ENCODE measurements around a stretch of chr15.

DNA sequence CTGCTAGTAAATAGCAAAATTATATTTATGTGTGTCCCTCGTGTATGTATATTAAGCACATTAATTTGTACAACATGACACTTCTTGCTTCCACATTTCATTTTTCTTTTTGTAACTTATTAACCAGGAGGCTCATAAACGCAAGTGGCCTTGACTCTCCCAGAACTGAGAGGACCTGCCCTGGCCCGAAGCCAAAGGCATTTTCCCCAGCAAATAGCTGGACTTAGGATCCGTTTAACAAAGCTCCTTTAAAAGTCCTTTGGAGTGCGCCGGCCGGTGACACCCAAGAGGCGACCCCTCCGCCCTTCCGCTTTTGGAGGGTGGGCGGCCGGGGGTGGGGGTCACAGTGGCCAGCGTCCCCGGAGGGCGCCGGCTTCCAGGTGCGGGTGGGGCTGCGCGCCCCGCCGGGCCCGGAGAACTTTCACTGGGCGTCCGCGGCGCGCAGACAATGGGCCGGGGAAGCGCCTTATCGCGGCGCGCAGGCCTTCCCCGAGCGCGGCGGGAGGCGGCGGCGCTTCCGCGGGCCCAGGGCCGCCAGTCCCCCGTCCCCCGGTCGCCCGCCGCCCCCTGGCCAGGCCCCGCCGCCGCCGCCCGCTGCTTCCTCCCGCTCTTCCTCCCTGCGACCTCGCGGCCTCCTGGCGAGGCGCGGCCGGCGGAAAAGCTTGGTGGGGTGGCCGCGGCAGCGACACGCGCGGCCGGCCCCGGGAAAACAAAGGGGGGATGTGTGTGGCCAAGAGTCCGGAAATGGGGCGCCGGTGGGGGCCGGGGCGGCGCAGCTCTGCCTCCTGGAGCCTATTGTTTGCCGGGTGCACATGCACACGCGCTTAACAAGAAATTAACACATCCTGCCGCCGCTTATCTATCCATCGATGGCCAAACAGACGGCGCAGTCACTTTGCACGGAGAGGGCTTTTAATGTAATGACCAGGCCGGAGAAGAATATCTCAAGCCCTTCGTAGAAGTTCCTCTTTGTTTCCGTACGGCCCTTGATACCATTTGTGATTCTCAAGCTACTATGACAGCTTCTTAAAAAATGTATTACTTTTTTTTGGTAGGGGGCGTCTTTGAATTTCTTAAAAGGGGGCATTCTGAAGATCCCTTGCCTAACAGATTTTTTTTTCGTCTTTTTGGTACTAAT is 613.5 kb downstream of the MCTP2 start:
- PRO-cap: bidirectional peak, plus-strand start at position 733 of the sequence, minus-strand start at position 637 of the sequence

DNA sequence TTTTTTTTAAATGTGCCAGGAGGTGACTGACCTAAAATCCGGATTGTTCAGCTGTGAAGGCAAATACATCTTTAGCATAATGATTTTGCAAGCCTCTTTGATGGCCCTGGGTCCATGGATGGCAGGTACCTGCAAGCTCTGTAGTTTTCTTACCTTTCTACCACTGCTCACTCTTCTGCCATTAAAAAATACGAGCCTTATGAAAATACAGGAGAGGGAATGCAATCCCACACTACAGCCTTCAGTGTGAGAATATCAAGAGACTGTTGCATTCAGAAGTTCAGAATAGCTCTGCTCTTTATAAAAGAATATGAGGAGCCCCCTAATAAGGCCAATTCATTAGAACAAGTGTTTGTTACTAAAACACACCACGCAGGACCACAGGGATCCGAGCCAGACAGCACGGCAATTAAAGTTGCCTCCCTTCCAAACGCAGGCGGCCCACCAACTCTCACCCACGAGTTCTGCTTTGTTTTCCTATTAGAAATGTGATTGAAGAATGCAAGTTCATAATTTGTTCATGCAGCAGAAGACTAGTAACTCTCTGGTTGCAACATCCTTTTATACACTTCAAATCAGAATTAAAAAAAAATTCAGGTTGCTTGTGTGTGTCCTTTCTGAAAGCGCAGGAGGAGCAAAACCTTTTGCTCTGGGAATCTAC is 1044.3 kb upstream of the NR2F2 start:
- PRO-cap: no peak

GRCh38 chr15:95624075-95624605 is 706.4 kb upstream of the NR2F2 start:
- PRO-cap: no peak

DNA sequence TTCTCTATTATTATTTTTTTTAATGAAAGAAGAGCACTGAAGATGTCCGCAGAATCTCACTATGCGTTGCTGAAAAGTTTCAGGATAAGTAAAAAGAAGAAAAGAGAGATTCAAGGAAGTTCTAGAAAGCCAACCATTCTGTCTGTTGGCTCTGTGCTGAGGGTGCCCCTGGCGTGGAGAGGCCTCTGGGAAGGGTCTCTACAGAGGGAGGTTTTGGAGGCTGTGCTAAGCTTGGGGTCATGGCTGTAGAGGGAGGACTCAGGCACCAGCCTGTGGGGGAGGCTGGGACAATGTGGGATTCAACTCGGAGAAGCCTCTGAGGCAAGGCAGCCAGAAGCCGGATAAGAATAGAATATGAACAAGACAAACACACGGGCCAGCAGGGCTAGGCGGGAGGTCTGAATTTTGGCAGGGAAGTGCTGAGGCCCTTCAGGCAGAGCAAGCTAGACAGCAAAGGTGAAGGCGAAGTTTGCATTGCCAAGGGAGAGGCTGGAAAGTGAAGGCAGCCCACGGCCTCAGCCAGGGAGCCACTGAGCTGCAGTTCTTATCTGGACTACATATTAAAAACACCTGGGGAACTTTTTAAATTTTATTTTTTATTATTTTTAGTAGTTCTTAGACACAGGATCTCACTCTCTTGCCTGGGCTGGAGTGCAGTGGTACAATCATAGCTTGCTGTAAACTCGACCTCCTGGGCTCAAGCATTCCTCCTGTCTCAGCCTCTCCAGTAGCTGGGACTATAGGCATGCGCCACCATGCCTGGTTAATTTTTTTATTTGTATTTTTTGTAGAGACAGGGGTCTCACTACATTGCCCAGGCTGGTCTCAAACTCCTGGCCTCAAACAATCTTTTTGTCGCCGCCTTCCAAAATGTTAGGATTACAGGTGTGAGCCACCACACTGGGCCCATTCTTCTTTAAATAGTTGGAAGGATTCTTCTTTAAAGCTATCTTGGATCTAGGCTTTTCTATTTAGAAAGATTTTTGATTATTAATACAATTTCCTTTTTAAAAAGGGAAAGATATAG is 611.9 kb upstream of the NR2F2 start:
- PRO-cap: no peak

- PRO-cap: no peak
These were observed 150.3 kb upstream of the NR2F2 start for GRCh38 chr15:96180227-96180532.

DNA sequence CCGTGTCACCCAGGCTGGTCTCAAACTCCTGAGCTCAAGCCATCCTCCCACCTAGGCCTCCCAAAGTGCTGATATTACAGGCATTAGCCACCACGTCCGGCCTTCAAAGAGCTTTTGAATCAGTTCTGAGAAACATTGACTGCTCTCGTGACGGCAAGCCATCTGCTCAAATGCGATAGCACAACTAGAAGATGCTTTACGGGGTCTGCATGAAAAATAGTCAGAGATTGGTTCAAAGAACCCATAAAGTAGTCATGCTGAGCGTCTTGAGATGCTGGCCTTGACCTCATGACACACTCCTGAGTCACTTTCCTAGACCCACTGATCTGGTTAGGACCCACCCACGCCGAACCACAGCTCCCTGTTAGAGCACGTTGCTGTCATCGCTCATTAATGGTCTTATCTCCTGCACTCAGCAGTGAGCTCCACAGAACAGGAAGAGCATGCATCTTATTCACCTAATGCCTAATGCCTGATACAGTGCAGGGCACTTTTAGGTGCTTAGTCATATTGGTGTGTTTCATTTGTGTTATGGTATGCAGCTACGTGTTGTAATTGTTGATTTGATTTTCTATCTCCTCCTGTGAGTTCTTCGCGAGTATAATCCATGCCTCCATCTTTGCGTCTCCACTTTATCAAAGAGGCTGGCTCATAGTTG is 56.8 kb upstream of the NR2F2 start:
- PRO-cap: no peak

DNA sequence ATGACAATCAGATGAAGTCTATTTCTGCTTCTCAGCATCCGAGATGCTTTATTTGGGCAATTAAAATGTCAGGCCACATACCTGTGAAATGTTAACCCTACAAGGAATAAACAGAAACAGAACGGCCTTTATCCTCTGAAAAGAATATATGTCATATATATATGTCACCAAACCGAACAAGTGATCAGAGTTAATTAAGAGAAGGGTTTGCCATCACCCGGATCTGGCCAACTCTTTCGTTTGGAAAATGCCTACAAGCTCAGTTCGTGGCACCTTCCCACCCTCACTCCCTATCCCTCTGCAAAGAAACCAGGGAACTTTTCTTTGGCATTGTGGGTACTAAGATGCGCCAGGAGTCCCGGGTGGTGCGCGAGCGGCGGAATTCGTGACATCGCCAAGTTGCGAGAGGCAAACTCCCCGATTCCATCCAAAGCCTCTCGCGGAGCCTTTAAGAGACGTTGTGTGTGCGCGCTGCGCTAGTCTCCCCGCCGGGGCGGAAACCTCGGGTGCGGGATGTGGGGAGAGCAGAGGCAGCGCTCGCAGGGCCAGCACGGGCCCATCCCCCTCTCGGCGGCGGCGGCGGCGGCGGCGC is 571 bp upstream of the NR2F2 start:
- PRO-cap: bidirectional peak, plus-strand start at position 430 of the sequence, minus-strand start at position 142 of the sequence; bidirectional peak, plus-strand start at position 479 of the sequence, minus-strand start at position 450 of the sequence

DNA sequence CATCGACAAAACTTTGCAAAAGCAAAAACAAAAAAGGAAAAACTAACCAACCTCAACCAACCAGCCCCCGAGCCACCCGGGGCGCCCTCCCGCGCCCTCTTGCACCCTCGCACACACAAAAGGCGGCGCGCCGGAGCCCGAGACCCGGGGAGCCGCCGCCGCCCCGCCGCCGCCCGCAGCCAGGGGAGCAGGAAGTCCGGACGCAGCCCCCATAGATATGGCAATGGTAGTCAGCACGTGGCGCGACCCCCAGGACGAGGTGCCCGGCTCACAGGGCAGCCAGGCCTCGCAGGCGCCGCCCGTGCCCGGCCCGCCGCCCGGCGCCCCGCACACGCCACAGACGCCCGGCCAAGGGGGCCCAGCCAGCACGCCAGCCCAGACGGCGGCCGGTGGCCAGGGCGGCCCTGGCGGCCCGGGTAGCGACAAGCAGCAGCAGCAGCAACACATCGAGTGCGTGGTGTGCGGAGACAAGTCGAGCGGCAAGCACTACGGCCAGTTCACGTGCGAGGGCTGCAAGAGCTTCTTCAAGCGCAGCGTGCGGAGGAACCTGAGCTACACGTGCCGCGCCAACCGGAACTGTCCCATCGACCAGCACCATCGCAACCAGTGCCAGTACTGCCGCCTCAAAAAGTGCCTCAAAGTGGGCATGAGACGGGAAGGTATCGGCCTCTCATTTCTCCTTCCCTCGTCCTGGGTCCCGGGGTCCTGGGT is 1.5 kb downstream of the NR2F2 start:
- PRO-cap: bidirectional peak, plus-strand start at position 444 of the sequence, minus-strand start at position 182 of the sequence

DNA sequence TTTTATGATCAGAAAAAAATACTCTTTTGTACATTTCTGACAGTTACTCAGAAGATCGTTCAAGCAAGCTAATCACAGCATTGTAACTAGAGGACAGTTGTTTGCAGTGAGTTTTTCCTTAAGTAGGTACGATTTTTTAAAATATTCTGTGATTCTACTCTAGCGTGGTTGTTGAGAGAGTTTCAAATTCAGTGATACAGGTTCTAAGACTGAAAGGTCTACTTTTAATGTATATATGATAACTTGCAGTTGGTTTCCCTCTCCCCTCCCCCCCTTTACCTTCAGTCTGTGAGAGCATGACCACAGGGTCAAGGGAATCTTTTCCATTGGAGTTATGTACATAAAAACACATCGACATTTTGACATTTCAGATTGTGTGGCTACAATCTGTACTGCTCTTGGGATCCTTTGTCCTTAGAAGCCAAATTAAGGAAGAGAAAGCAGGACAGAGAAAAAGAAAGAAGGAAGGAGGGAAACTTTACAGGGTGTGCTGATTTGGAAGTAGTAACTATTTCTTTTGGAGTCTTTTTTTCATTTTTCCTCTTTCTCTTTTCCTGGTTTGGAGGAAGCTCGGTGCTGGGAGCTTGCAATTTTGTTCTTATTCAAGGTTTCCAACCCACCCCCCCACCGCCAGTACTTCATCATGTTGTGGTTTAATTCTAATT is 8.8 kb downstream of the NR2F2 start:
- PRO-cap: no peak

DNA sequence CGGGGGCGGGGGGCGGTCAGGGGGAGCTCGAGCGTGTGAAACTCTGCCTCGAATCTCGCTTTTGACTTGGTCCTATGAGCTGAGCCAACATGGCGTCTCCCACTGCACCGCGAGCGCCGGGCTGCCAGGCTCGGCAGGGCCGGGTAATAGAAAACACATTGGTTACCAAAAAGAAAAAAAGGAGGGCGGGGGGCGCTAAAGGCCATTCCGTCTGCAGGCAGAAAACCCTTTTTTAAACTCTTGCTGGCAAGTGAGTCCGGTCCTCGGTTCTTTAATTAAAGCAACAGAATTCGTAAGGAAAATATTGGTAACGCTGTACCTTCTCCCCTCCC is 10.6 kb downstream of the NR2F2 start:
- PRO-cap: bidirectional peak, plus-strand start at position 102 of the sequence, minus-strand start outside the sequence

GRCh38 chr15:96343790-96344813 is 13.6 kb downstream of the NR2F2 start:
- PRO-cap: no peak

GRCh38 chr15:96351189-96351578 is 20.7 kb downstream of the NR2F2 start:
- PRO-cap: no peak

DNA sequence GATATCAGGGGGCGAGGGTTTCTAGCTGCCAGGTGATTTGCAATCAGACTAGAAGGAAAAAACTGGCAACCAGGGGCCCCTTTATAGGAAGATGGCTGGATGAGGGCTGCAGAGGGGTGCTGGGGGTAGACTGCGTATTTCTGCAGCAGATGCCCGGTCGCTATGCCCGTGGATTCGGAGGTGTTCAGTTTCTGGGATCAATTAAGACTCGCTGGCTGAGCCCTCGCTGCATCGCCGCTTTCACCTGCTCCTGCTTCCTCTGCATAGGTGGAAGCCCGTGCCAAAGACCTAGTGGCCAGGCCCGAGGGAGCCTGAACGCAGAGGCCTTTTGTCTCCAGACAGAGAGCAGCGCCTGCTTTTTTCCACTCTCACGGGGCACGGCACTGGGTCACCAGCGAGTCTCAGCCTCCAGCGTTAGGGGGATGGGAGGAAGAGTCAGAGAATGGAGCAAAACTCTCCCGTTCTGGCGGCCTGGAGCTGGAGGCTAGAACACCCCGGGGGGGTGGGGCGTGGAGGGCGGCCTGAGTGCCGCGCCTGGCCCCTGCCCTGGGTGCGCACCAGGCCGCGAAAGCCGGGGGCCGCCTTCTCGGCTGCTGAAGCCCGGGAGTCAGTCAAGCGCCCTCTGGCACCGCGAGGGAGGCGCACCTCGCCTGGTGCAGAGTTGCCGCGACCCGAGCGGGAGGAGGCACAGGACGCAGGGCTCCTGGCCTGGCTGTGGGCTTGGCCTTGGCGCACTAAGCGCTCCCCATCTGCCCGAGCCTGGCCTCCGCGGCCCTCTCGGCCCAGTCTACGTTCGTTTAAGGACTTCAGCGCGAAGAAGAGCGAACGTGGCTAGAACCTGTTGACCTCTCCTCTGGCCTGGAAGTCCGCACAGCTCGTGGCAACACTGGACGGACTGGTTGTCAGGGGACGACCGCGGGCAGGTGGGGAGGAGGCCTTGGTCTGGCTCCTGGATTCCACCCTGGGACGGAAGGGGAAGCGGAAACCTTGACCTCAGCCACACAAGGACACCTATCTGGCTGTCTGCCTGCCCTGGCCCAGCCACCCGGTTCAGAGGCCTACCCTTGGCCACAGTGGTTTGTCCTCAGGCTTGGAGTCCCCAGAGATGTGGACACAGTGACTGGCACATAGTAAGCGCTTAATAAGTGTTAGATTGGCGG is 21.5 kb downstream of the NR2F2 start:
- PRO-cap: bidirectional peak, plus-strand start at position 658 of the sequence, minus-strand start at position 609 of the sequence

GRCh38 chr15:96356469-96357560 is 26.3 kb downstream of the NR2F2 start:
- PRO-cap: no peak

DNA sequence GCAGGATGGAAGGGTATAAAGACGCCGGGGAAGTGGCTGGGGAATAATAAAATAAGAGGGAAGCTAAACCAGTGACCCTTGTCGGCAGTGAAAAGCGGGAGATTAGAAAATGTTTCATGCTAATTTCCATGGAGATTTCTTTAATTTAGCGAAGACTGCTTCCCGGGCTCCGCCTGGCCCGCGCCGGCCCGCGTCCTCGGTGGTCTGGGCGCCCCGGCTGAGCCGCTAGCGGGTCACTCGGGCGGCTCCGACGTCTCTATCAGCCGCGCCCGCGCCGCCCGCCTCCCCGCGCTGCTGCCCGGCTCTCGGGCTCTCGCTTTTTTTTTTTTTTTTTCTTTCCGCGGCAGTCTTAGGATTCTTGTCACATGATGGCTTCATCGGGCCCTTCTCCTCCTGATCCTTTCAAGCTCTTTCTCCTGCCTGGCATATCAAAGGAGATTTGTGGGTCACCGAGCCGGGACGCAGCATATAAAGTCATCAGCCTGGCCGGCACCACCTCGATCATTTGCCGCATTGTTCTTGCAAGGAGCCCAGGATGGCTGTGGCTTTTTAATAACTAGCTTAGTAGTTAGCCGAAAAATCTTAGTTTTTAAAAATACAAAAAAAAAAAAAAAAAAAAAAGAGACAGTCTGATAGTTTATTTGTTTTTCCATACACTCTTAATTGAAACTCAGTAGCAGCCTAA is 617.4 kb downstream of the NR2F2 start:
- PRO-cap: no peak

DNA sequence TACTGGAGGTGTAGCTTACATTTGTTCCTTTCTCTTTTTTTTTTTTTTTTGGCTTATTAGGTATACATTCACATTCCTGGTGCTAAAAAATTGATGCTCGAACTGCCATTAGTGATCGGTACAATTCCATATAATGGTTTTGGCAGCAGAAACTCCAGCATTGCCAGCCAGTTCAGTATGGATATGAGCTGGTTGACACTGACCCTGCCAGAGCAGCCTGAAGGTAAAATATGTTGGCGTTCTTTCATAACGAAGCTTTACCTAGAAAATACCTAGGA is 9.3 kb downstream of the ARRDC4 start:
- PRO-cap: no peak

DNA sequence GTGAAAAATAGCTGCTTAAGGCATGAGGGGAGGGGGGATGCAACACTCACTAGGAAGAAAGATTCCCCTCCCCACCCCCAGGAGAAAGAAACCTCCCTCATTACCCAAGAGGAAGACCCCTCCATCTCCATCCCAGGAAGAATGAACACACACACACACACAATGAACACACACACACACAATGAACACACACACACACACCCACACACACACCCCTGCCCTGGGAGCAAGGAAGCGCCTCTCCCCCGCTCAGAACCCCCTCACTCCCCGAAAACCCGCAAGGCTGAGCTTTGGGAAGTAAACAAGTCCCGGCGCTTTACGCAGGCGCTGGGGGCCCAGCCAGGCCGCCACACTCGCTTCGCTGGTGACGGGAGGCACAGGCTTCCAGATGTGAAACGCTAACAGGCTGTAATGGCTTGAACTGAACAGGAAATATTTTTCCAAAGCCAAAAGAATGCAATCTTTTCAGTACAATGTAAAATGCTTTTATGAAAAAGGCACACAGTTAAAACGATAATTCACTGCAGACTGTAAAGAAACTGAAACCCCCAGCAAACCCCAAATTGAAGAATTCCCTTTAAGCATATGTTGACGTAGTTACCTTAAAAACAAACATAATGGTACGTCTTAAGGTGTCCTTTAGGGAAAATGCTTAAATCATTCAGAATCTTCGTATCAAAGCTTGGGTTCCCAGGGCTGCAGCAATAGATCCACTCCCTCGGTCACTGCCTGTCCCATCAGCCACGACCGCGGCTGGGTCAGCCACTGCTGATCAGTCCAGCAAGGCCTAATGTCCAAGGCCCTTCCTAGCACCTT is 122.6 kb upstream of the IGF1R start:
- PRO-cap: no peak

- PRO-cap: no peak
These were observed 48.5 kb upstream of the IGF1R start for GRCh38 chr15:98599786-98600222.

DNA sequence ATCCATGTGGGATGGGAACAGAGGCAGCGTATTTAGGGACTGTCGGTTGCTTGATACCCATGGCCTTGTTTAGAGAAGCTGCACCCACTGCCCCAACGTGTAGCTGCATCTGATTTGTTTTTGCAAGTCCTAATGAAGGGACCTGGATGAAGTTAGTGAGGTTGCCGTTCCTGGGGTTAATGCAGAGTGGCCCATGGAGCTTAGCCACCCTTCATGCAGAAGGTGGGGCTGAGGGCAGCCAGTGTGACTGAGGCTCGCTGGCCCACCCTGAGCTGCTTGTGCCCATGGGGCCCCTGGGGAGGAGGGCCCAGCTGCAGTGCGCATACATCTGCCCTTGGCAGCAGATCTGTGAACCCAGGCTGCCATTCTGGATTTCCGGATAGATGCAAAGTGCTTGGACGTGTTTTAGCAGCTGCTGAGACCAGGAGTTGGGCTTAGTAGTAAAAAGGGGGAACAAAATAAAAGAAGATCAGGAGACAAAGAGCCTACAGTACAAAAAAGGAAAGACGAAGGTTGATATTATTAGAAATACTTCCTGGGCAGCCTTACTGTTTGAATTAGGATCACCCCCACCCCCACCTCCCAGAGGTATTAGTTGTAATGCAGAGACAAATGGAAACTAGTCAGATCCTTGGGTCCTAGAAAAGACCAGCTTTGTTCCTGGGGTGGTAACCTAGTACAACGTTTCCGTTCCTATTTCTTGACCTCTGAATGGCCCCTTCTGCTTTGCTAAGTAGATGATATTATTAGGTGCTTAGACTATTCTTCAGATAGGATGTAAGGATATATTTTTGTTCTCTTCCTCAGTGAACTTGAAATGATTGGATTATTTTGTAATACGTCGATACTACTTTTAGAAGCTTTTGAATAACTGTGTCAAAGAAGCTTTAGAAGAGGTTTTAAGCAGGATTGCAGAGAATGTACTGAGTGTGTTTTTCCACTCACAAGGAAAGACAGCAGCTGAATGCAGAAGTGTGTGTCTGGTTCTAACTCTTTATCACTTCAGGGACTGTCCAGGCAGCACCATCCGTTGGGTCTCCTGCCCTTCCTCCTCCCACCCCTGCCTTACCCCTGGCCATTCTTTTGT is 70.3 kb downstream of the IGF1R start:
- PRO-cap: no peak

DNA sequence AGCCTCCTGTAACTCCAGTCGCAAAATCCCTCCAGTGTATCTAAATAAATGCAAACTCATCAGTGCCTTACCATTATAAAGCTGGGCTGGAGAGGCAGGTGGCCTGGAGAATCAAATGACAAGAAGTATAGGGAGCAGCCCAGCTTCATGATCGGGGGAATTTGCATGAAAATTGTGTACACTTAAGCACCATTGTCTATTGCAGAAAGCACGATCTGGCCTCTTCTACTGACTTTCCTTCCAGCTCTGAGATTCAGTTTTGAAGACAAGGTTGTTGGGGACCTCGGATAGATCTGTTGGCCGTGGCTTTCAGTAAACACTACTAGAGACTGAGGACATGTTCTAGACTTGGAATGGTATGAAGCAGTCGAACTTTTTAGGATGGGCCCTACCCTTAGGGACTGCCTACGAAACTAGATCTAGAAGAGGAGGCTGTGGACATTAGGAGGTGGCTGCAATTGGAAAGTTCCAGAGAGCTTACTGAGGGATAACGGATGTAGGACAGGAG is 71.8 kb downstream of the IGF1R start:
- PRO-cap: no peak

Measured in right cardiac atrium (tissue), 1 donor.